SJCRH30 (cell line): ENCODE results near the genes TMEM223, PLAAT3, ATL3, RCOR2 and PPP1R14B.

DNA sequence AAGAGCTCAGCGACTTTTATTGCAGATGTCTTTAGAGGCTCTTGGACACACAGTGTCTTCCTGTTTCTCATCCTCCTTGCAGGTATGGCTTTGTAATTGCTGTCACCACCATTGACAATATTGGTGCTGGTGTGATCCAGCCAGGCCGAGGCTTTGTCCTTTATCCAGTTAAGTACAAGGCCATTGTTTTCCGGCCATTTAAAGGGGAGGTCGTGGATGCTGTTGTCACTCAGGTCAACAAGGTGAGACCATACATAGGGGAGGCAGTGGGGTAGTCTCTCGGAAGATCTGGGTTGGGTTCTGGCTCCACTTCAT, 1.4 kb downstream of the POLR2G start:
- RAMPAGE, long total RNA, result no peak

- RAMPAGE, long total RNA, result no peak
Measured at GRCh38 chr11:62791602-62792700, at the start of gene TMEM223. Gene TMEM223 (minus strand): TSS chr11:62792006.

GRCh38 chr11:62905911-62906475, 15.2 kb downstream of the CHRM1 start:
- RAMPAGE, long total RNA, result no peak

DNA sequence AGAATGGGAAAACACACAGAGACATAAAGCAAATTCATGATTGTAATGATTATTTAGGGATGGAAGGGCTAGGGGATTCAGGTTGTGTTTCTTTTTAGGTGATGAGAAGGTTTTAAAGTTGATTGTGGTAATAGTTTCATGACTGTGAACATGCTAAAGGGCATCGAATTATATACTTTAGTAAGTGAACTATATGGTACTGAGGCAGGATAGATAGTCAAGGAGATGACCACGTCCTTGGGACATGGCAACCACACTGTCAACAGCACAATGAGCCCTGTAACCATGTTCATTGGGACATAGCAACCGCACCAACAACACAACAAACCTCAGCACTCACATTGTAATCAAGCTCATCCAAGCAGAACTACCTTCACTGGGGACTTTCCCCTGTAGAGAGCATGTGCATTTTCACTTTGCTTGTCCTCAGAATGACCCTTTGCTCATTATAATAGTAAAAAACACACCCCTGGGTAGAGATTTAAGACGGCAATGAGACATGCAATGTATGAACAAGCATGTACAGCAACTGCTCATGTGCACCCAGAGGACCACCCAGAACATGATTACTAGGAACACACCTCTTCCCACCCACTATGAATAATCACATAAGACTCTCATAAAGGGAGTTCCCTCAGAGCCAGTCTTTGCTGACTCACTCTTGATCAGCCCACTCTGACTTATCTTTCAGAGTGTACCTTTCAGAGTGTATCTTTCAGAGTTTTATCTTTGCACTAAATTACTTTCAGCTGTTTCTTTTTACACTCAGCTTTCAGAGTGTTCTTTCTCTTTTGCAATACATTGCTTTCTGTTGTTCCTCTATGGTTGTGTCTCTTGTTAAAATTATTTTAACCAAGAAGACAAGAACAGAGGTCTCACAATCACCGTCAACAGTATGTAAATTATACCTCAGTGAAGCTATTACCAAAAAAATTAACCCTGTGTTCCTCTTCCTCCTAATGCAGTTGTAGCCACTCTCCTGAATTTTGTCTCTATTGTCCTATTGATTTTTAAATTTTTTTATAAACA, 4.0 kb upstream of the PLAAT2 start:
- RAMPAGE, long total RNA, result no peak

DNA sequence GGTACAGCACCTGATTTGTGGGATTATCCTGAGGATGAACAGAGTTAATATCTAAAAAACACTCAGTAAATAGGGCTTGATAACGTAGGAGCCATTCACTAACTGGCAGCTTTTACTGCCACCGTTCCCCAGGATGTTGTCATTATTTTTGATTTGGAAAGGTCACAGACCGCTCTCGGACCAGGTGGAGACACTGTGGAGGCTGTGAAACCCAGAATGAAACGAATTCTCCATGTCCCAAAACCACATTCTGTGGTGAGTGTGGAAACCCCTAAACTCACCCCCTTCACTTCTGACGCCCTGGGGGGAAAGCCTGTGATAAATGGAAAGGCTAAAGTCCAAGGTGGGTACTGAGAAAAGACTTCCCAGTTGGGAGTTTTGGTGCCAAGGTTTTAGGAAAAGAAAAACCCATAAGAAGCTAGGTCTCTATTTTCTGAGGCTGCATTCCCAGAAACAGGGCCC, 5.3 kb downstream of the PLAAT3 start:
- RAMPAGE, long total RNA, result no peak

DNA sequence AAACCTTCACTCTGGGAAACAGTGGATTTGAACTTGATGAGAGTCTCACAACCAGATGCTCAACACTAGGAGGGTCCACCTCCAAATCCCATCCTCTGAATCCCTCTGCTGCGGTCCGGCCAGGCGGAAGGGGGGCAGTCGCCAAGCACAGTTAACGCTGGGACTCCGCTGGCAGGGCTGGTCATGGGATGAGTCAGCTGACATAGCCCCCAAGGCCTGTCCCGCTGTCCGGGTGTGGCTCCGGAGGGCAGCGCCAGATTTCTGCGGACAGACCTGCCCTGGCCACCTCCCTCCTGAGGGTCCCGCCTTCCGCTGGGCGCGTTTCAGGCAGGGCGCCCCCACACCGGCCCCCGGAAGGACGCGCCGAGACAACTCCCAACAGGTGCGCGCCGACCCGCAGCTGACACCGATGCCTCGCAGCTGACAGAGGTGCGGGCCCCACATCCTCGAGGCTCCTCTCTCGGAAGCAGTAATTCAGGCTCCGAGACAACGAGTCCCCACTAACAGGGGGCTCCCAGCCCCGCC, 721 bp downstream of the PLAAT3 start:
- RAMPAGE, long total RNA, result no peak

- RAMPAGE, long total RNA, result no peak
Measured at GRCh38 chr11:63613975-63614725, at the start of gene PLAAT3. Gene PLAAT3 (minus strand): TSS chr11:63614433.

GRCh38 chr11:63671298-63672050, at the start of gene ATL3:
Gene ATL3 (minus strand): TSS chr11:63671376.
- RAMPAGE, long total RNA, result no peak

DNA sequence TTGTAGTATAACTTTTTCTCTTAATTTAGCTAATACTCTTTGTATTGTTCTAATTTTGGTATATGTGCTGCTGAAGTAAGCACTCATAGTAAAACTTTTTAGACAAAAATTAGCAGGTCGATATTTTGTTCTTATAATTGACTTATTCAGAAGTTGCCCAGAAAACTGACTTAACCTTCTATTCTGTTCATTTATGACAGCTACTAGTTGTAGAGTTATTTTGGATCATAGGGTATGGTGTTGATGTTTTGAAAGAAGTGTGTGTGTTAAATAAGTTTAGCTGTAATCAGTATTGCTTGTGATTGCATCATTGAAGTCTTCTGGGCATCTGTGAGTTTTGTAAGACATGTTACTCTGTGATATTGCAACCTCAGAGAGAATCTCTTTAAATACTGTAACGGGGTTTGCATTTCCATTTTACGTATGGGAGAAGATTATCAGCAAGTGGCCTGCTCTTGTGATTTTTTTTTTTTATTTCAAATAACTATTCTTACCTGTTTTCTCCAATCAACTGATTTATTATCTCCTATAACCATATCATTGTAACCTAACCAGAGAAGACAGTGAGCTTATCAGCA, 7.9 kb downstream of the RTN3 start:
- RAMPAGE, long total RNA, result no peak

GRCh38 chr11:63695332-63695849, 14.1 kb downstream of the RTN3 start:
- RAMPAGE, long total RNA, result no peak

GRCh38 chr11:63698937-63699733, 17.8 kb downstream of the RTN3 start:
- RAMPAGE, long total RNA, result no peak

DNA sequence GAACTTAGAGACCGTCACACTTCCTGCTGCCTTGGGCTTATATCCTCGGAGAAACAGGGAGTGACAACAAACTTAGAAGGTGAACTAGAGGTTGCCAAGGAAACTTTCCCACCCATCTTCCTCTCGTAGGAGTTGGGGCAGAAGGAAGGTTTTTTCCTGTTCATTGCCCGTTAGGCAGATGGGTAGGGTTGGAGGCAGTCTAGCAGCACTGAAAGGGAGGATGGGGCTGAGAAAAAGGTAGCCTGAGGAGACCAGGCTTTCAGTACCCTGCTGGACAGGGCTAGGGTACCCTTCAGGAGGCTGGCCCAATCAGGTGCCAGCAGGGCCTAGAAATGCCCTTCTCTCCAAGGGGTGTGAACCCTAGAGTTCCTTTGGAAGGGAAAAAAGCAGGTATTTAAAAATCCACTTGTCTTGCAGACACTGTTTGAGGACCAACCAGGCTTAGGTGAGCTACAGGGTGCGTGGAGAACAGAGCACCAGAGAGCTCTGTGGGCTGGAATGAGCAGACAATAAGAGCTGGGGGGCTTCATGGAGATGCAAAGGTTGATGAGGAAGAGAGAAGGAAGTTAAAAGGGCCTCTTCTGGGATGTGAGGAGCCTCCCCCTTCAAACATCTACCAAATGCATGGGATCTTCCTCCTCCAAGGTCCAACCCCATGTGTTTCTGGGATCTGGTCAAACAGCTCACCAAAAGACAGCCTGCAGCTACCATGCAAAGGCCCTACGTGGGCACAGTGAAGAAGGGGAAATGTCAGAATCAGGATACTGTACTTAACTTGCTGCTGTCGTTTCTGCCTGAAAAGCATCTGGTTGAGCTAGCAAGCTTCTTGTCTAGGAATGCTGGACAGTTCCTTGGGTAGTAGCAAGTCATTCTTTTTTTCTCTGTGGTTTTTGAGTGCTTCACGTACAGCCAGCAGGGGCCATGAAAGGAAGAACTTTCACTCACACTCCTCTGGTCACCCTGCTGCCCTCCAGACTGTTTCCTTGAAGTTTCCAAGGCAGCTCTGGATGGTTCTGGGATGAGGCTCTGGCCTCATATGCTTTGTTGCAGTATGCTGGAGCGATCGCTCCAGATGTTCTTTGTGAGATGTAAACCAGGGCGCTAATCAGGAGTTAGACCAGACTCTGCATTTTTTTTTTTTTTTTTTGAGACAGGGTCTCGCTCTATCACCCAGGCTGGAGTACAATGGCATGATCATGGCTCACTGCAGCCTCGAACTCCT, 25.0 kb downstream of the RCOR2 start:
- RAMPAGE, long total RNA, result no peak

DNA sequence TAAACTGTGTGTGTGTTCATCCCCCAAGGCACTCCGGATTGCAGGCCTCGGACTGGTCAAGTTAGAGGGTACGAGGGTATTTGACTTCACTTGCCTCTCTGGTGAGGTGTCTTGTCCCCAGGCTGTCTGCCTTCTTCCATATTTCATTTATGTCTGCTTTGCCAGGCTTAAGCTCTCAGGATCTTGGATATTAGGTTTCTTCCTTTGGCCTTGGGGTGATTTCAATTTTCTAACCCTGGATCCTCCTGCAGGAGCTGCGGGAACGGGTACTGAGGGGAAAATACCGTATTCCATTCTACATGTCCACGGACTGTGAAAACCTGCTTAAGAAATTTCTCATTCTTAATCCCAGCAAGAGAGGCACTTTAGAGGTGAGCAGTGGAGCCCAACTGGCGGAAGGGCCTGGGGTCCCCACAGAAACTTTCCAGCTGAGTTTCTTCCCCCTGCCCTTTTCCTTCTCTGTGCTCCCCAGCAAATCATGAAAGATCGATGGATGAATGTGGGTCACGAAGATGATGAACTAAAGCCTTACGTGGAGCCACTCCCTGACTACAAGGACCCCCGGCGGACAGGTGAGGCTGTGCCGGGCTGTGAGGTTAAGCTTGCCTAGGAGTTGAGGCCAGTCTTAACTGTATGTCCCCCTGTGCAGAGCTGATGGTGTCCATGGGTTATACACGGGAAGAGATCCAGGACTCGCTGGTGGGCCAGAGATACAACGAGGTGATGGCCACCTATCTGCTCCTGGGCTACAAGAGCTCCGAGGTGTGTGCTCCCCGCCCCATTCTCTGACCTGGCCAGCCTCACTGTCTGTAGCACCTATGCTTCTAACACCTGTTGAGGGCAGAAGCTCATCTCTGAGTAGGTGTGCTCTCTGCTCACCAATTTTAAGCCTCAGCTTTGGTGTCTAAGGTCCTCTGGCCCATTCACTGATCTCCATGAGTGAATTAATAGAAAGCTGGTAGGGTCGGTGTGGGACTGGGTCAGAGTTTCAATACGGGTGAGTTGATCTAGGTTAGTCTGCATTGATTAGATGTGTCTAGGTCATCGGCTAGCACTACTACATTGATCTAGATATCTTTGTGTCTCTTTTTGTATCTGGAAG, 16.3 kb downstream of the RCOR2 start:
- RAMPAGE, long total RNA, result no peak

- RAMPAGE, long total RNA, result no peak
Measured at GRCh38 chr11:63909903-63910808, 6.8 kb downstream of the RCOR2 start.

- RAMPAGE, long total RNA, result no peak
Measured at GRCh38 chr11:63916271-63916751, 653 bp downstream of the RCOR2 start.

- RAMPAGE, long total RNA, result no peak
Measured at GRCh38 chr11:63916752-63917700, at the start of gene RCOR2. Gene RCOR2 (minus strand): TSS chr11:63917164.

GRCh38 chr11:63946727-63947209, 8.0 kb downstream of the NAA40 start:
- RAMPAGE, long total RNA, result no peak

- RAMPAGE, long total RNA, result no peak
Measured at GRCh38 chr11:64122632-64123439, 43.1 kb downstream of the MACROD1 start.

DNA sequence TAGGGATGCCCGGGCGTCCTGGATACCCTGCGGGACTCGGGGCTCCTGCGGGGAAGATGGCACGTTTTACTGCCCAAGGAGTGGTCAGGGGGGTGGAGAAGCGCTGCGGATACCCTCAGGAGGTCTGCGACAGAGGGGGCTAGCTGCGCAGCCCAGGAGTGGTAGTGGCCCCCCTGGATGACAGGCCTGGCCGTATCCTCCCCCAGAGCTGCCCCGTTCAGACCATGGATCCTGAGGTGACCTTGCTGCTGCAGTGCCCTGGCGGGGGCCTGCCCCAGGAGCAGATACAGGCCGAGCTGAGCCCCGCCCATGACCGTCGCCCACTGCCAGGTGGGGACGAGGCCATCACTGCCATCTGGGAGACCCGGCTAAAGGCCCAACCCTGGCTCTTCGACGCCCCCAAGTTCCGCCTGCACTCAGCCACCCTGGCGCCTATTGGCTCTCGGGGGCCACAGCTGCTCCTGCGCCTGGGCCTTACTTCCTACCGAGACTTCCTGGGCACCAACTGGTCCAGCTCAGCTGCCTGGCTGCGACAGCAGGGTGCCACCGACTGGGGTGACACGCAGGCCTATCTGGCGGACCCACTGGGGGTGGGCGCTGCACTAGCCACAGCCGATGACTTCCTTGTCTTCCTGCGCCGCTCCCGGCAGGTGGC, 482 bp downstream of the NUDT22 start:
- RAMPAGE, long total RNA, result no peak

- RAMPAGE, long total RNA, result no peak
Measured at GRCh38 chr11:64246144-64247185, at the start of gene PPP1R14B. Gene PPP1R14B (minus strand): TSS chr11:64246943.